ENCODE results near the genes ICA1L and EEF1B2.

GRCh38 chr2:202588633-202589338 lies 46.0 kb upstream of the FAM117B start:
- PRO-cap, result no peak

DNA sequence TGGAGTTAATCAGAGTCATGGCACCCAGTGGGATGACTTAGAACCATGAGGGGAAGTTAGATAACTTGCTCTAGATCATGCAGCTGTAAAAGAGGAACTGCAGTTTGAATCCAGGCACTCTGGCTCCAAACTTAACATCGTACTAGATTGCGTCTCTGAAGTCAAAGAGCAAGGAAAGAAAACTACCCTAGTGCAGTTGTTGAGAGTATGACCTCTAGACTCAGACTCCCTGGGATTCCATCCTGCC lies 26.3 kb upstream of the FAM117B start:
- PRO-cap, result no peak

- PRO-cap, result no peak
Measured at GRCh38 chr2:202870663-202871190, 839 bp downstream of the ICA1L start.

GRCh38 chr2:202871191-202872383 lies at the start of gene ICA1L:
Gene ICA1L, minus strand, starts transcription at chr2:202871766.
- PRO-cap, result bidirectional peak, plus-strand start at chr2:202871290, minus-strand start at chr2:202871264

GRCh38 chr2:203041266-203041622 lies 26.6 kb downstream of the NBEAL1 start:
- PRO-cap, result no peak

- PRO-cap, result no peak
Measured at GRCh38 chr2:203534509-203534673, 710 bp downstream of the RAPH1 start.

- PRO-cap, result no peak
Measured at GRCh38 chr2:203858907-203859904, 8.4 kb upstream of the CTLA4 start.

DNA sequence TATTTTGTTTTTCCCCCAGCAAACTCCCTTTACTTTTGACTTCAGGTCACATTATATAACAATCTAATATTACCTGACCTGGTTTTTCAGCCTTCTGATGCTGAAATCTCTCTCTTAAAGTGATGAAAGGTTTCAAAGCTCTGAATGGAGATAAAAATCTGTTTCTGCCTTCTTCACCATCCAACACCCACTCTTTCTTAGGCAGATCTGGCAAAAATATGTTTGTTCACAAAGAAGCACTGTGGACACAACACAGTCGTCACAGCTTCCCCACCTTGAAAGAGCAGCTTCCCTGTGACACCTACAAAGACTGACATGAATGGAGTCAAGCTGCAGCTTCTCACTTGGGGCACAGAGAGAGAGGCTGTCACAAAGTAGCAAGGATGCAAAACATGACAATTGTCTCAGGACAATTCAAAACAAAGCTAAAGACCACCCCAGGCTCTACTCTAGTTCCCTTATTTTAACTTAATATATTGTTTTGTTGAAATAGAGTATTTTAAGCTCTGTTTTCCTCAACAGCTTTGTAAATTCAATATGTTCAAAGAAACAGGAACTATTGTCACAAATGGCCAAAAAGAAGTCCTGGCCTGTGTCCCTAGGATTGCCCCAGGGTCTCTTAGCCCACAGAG lies 86.6 kb downstream of the ICOS start:
- PRO-cap, result no peak

DNA sequence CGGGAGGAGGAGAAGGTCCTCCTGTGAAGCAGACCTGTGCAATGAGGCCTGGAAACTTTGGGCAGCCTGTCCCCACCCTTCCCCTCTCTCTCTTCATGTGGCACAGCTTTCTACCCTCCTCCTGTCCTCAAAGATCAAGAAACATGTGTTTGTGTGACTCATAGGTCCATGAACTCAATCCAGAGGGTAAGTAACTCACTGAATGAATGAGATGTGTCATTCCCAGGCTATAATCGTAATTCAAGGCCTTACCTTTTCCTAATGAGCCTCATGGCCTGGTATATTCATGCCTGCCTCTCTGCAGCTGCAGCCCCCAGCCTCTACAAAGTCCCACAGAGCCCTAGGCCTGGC lies 288.0 kb upstream of the PARD3B start:
- PRO-cap, result no peak

GRCh38 chr2:204967671-204967988 lies 422.4 kb downstream of the PARD3B start:
- PRO-cap, result no peak

GRCh38 chr2:205683600-205684715 lies 1.7 kb downstream of the NRP2 start:
- PRO-cap, result no peak

DNA sequence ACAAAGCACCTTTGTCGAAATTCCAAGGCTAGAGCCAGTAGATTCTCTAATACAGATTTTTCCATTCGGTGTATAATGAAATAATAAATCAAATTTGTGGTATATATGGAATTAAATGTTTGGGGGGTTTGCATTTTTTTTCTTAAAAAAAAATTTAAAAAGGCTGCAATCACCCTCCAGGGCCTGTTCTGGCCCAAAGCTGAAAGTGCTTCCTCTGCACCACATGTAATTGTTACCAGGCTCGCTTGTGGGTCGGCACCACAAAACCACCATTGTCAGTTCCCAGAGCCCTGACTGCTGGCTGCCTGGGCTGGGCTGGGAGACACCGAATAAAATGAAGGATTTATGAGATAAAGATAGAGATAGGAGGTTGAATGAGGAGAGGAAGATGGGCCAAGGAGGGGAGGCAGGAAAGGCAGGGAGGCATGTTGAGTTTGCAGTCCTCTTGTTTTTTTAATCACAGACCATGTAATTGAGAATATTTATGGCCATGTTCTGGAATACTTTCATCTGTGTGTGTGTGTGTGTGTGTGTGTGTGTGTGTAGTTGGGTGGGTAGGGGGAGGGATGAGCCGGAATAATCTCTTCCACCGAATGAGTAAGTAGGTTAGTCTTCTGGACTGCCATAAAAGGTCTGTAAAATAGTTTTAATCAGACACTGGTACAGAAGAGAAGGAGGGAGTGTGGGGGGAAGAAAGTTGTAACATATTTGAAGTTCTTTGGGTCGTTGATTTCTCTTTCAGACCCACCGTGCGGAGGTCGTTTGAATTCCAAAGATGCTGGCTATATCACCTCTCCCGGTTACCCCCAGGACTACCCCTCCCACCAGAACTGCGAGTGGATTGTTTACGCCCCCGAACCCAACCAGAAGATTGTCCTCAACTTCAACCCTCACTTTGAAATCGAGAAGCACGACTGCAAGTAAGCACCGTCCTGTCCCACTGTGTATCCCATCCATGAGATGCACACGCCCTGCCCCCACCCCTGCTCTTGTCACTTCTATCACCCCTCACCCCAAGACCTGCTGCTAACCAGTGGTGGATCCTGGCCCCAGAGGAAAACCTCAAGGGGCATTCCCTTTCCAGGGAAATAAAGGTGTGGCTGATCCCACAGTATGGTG lies 14.9 kb downstream of the NRP2 start:
- PRO-cap, result no peak

DNA sequence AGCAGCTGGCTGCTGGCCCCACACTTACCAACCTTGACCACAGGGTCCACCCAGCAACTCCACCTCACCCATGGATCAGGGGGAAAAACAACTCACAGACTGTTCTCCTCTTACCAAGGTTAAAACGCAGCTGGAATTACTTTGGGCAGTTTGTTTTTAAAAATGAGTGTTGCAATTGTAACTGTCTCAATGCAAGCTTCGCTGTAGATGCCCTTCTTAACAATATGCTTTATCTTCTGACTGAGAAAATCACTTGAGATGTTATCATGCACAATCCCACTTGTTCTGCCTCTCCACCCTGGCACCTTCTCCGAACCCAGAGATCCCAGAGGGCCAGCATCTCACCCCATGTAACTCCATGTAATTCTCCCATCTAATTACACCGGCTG lies 22.2 kb downstream of the NRP2 start:
- PRO-cap, result no peak

- PRO-cap, result no peak
Measured at GRCh38 chr2:205734454-205735032, 52.2 kb downstream of the NRP2 start.

DNA sequence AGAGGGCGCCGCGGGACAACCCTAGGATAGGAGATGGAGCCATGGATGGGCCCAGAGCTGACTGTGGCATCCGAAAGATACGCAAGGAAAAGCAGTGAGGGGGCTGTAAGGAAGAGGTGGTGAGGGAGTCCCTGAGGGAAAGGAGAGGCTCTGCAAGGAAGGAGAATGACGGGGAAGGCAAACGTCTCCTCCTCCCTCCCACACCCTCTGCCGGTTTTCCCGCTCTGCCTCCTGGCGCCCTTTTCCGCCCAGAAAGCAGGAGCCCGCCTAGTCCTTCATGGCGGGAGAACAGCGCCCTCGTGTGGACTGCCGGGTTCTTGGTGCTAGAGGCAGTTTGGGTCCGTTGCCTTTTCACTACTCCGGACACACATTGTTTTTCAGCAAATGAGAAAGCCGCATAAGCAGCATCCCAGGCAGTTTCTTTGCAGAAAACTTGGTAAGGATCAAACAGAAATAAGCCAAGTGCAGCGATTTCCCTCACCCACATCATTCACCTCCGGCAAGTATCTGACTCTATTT lies 200.4 kb downstream of the INO80D start:
- PRO-cap, result no peak

- PRO-cap, result no peak
Measured at GRCh38 chr2:206148793-206149159, 10.5 kb downstream of the NDUFS1 start.

- PRO-cap, result bidirectional peak, plus-strand start at chr2:206159635, minus-strand start at chr2:206159444; unidirectional peak, plus-strand start at chr2:206159896; bidirectional peak, plus-strand start at chr2:206160189, minus-strand start at chr2:206160061
Measured at GRCh38 chr2:206159239-206160348, at the start of gene EEF1B2. Gene EEF1B2, plus strand, starts transcription at chr2:206159895.

DNA sequence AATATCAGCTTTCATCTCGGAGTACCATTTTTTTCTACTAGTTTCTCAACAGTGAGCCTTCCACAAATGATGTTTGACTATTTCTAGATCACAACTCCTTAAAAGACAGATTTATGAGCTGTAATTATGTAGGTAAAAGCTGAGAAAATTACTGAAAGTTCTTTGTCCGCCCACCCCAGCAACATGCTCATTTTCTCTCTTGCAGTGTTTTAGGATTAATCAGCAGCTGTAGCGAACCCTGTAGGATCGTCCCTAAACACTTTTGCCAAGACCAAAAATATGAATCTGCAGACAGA lies 361 bp downstream of the CMKLR2 start:
- PRO-cap, result no peak

DNA sequence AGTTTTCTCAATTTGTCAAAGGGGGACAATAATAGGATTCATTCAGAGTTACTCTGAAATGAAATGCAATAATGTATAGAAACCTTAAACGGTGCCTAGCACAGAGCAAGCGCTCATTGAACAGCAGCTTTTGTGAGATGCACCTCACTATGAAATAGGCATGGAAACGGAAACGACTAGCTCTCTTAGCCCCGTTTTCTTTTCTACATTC lies 408 bp upstream of the ZDBF2 start:
- PRO-cap, result unidirectional peak, plus-strand start at position 147 of the sequence

- PRO-cap, result bidirectional peak, plus-strand start at chr2:206275690, minus-strand start at chr2:206275585
Measured at GRCh38 chr2:206275450-206276272, 1.2 kb downstream of the ZDBF2 start.

Data from SEM (cell line).